Mammary epithelial cell (primary cell): ENCODE measurements around the genes RS1, PDHA1, RPS6KA3 and PTCHD1.

DNA sequence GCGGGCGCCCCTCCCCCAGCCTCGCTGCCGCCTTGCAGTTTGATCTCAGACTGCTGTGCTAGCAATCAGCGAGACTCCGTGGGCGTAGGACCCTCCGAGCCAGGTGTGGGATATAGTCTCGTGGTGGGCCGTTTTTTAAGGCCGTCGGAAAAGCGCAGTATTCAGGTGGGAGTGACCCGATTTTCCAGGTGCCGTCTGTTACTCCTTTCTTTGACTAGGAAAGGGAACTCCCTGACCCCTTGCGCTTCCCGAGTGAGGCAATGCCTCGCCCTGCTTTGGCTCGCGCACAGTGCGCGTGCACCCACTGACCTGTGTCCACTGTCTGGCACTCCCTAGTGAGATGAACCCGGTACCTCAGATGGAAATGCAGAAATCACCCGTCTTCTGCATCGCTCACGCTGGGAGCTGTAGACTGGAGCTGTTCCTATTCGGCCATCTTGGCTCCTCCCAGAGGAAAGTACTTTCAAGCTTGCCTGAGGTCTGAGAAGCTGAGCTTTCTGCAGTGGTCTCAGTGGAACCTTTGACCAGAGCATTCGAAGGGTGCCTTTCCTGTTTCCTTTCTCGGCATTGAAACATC lies 49.7 kb downstream of the SCML1 start:
- CAGE, long polyA plus RNA: no peak
- RRBS: no CpG with 5 or more reads among the region's 29 CpGs

- CAGE, long polyA plus RNA: no peak
- RRBS: no CpG with 5 or more reads among the region's 18 CpGs
Measured at GRCh38 chrX:18394760-18395603, 30.4 kb upstream of the CDKL5 start.

GRCh38 chrX:18671933-18672337 lies at the start of gene RS1:
Gene RS1, minus strand, starts transcription at chrX:18672108.
- CAGE, long polyA plus RNA: no peak
- RRBS: no CpG with 5 or more reads among the region's 7 CpGs

- CAGE, long polyA plus RNA: no peak
- RRBS: no CpG with 5 or more reads among the region's 2 CpGs
Measured at GRCh38 chrX:19188397-19188696, 66.1 kb upstream of the ADGRG2 start.

DNA sequence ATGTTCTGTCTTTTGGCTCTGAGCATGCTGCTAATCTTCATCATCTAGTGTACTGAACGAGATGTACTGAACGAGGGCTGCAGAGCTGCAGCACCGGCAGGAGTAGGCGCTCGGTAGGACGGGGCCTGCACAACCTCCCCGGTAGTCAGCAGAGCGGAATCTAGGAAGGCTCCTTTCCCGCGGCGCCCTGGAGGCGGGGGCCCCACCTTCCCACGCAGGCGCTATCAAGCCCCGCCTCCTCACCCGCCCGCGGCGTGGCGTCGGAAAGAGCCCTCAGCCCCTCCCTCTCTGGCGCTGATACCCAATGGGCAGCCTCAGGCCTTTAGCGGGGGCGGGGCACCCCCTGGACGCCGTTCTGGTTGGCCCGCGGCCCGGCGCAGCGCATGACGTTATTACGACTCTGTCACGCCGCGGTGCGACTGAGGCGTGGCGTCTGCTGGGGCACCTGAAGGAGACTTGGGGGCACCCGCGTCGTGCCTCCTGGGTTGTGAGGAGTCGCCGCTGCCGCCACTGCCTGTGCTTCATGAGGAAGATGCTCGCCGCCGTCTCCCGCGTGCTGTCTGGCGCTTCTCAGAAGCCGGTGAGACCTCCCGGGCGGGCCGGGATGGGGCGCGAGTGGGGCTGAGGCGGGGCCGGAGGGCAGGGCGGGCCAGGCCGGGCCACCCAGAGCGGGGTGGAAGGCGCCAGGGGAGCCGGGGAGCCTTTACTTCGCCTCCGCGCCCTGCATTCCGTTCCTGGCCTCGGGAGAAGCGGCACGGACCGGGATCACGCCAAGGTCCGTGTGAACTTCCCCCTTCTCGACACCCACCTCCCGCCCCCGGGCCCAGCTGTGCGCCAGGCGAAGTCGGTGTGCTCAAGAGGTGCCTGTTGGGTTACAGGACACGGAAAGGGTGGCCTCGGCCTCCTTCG lies at the start of gene PDHA1:
PDHA1 (plus strand) TSS at position 413 of the 909 bp plus-strand sequence.
- CAGE, long polyA plus RNA: no peak
- RRBS: 23% methylated on average over 22 of the region's 83 CpGs

- CAGE, long polyA plus RNA: no peak
- RRBS: no CpG with 5 or more reads among the region's 4 CpGs
Measured at GRCh38 chrX:19673440-19673733, 158.1 kb upstream of the MAP3K15 start.

GRCh38 chrX:19678757-19679435 lies 163.6 kb upstream of the MAP3K15 start:
- CAGE, long polyA plus RNA: no peak
- RRBS: no CpG with 5 or more reads among the region's 7 CpGs

DNA sequence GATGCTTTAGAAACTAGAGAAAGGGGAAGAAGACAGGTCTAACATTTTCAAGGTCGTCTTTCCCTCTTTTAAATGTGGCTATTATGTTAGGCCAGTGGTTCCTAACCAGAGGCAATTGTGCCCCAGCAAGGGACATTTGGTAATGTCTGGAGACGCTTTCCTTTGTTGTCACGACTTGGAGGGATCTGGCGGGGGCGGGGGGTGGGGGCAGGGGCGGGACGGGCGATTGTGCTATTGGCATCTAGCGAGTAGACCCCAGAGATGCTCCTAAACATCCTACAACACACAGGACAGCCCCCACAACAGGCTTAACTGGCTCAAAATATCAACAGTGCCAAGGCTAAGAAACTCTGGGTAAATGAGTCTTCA lies 94.8 kb downstream of the SH3KBP1 start:
- CAGE, long polyA plus RNA: no peak
- RRBS: no CpG with 5 or more reads among the region's 9 CpGs

- CAGE, long polyA plus RNA: no peak
- RRBS: no CpG with 5 or more reads among the region's 1 CpG
Measured at GRCh38 chrX:19865995-19866308, 21.4 kb downstream of the SH3KBP1 start.

DNA sequence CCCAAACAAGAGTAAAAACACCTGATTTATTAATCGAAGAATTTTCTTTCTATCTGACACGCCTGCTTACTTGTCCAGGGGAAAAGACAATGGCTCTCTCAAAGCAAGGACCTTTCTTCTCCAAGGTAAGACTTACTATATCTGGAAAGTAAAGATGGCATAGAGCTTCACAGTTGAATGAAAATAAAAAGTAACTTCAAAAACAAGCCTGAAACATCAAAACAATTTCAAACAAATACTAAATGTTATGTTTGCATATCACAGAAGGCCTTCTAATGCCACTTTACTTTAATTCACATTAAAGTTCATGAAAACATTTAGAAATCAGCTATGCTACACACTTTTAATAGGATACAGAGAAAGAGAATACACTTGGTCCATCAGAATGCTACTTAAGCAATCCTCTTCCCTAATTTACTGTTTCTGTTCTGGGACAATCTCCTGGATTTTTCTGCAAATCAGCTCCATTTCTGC lies 36.8 kb downstream of the BCLAF3 start:
- CAGE, long polyA plus RNA: no peak
- RRBS: no CpG with 5 or more reads among the region's 2 CpGs

DNA sequence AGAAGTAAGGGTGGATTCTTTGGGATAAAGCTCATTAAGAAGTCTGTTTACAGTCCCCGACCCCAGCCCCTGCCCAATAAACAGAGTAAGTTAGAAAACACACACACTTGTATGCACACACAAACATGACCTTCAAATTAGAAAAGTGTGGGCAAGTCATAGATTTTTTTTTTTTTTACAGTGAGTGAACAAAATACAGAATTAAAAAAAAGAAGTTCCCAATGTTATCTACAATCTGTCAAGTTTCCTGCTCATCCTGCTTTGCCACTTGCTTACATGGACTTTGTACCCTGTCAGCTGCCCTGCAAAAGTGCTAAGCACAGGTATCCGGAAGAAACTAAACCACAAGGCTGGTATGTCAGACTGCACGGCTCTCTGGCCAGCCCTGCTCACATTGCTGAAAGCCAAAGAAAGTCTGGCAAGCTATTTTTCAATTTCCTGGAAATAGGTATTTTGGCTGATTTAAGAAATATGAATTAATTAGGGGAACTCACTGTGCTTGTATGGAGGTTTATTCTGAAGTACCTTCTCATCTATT lies 38.8 kb upstream of the BCLAF3 start:
- CAGE, long polyA plus RNA: no peak
- RRBS: no CpG with 5 or more reads among the region's 3 CpGs

- CAGE, long polyA plus RNA: no peak
- RRBS: 0% methylated on average over 3 of the region's 27 CpGs
Measured at GRCh38 chrX:20140925-20141590, 580 bp downstream of the EIF1AX start.

DNA sequence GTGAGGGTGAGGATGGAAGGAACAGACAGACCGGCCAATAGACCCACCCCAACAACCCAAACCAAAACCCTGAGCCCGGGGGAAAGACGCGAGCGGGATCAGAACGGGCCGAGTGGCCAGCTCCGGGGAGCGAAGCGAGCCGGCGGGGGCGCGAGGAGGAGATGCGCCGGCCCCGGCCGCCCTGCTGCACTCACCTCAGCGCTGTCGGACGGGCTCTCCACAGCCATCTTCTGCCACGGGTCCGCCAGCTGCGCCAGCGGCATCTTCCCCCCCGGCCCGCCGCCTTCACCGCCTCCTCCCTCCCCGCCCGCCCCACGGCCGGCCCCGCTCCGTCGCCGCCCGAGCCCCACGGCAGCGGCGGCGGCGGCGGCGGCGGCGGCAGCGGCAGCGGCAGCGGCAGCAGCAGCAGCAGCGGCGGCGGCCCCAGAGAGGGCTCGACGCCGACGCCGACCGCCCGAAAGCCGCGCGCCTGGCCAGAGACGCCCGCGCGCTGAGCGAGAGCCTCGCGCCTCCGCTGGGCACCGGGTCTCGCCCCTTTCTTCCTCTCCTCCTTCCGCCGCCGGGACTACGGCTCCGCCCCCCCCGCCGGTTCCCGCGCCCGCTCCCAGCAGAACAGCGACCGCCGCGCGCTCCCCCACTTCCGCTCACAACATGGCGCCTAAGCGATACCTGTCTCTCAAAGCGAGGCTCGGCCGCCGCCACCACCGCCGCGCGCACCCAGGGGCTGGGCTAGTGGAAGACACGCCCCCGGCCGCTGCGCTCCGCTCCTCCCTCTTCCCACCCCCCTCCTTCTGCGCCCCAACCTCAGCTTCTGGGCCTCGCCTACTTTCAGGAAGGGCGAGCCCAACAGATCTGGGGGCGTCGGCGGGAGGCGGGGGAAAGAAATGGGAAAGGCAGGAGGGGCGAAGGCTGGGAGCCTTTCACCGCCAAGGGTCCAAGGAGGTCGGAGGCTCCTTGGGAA lies at the start of gene RPS6KA3:
RPS6KA3 (minus strand) TSS at position 540 of the 961 bp plus-strand sequence.
- CAGE, long polyA plus RNA: no peak
- RRBS: 14% methylated on average over 19 of the region's 114 CpGs

DNA sequence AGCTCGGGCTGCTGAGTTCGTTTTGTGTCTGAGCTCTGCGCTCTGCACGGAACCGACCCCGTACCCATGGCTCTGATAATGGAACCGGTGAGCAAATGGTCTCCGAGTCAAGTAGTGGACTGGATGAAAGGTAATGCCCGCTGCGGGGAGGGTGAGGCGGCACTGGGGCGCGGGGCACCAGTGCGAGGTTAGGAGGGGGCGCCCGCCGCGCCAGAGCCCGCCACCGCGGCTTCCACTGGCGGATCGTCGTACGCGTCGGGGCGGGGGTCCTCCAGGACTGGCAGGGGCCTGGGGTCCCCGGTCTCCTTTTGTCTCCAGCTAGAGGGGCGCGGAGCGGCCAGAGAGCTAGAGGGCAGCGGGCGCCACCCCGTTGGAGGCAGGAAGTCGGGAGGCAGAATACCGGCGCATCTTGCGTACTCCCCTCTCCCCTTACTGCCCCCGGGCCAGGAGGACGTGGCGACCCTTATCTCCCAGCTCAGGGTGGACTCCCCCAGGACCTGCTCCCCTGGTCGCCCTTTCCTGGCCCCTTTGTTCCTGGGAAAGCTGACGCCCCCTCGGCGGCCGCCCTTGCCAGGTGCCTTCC lies 705 bp downstream of the CNKSR2 start:
- CAGE, long polyA plus RNA: no peak
- RRBS: 50% methylated on average over 3 of the region's 47 CpGs

DNA sequence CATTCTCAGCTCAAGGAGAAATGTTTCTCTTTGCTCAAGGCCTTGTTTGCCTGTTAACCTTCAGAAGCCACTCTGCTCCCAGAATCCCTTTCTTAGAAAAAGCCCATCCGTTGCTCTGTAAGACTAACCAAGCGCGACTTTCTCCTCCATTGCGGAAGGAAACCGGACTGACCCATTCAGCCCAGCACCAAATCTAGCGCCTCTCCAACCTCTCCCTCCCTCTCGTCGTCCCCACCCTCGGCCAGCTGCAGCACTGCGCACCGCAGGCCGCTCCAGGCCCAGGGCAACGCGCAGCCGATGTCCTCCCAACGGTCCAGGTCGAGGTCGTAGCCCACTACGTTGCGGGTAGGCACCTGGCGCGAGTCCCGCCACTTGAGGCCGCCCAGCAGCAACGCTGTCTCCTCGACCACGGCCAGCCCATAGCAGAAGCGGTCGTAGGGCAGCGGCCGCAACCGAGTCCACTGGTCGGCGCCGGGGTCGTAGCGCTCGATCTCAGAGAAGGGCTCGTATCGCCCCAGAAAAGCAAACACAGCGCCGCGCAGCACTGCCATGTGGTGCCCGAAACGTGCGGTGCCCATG lies 2.4 kb downstream of the KLHL34 start:
- CAGE, long polyA plus RNA: no peak
- RRBS: no CpG with 5 or more reads among the region's 46 CpGs

- CAGE, long polyA plus RNA: no peak
- RRBS: no CpG with 5 or more reads among the region's 6 CpGs
Measured at GRCh38 chrX:21932675-21933032, 7.9 kb upstream of the SMS start.

- CAGE, long polyA plus RNA: no peak
- RRBS: no CpG with 5 or more reads among the region's 5 CpGs
Measured at GRCh38 chrX:22061926-22062253, 29.8 kb downstream of the PHEX start.

- CAGE, long polyA plus RNA: no peak
- RRBS: no CpG with 5 or more reads among the region's 3 CpGs
Measured at GRCh38 chrX:22105367-22105798, 73.3 kb downstream of the PHEX start.

GRCh38 chrX:22699481-22700029 lies 300.2 kb upstream of the DDX53 start:
- CAGE, long polyA plus RNA: no peak
- RRBS: no CpG with 5 or more reads among the region's 6 CpGs

- CAGE, long polyA plus RNA: no peak
- RRBS: 33% methylated on average over 26 of the region's 71 CpGs
Measured at GRCh38 chrX:23334617-23335148, at the start of gene PTCHD1. Gene PTCHD1, plus strand, starts transcription at chrX:23334849.